Mesenchymal stem cell of Wharton's jelly (primary cell): ENCODE measurements around a stretch of chr13.

- CAGE, long polyA plus RNA, result no peak
Observed at GRCh38 chr13:33800248-33800720, 17.7 kb upstream of the RFC3 start.

GRCh38 chr13:33968751-33969437 is 150.9 kb downstream of the RFC3 start:
- CAGE, long polyA plus RNA, result no peak

DNA sequence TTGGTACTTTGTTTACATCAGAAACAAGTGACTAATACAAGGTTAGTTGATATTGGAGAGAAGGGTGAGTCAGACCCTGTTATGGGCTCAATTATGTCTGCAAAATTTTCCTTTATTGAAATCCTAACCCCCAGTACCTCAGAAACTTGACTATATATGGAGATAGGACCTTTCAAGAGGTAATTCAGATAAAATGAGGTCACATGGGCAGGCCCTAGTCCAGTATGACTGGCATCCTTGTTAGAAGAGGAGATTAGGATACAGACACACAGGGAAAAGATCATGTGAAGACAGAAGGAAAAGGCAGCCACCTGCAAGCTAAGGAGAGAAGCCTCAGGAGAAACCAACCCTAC is 226.8 kb downstream of the RFC3 start:
- CAGE, long polyA plus RNA, result no peak

- CAGE, long polyA plus RNA, result no peak
Observed at GRCh38 chr13:34347625-34348138, 529.7 kb downstream of the RFC3 start.

DNA sequence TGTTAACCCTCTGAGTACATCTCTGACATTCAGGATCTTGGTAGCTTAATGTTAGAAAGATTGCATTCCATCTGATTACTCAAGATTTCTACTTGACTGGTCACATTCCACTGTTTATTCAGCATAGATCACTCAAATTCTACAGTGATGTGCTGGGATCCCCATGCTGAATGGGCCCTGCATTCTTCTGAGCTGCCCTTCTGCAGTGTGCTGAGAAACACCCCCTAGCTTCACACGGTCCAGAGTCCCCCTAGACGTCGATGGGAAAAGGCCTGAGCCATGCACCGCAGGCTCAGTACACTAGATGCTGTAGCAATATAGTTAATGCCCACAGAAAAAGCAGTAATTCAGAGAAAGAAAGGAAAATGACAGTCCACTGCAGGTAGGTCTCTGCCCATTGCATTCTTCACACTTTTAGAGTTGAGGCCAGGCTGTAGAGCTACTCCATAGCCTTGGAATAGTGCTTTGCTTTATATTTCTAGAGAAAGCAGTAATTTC is 295.6 kb upstream of the MAB21L1 start:
- CAGE, long polyA plus RNA, result no peak

GRCh38 chr13:36028984-36029660 is 102.1 kb downstream of the DCLK1 start:
- CAGE, long polyA plus RNA, result no peak

DNA sequence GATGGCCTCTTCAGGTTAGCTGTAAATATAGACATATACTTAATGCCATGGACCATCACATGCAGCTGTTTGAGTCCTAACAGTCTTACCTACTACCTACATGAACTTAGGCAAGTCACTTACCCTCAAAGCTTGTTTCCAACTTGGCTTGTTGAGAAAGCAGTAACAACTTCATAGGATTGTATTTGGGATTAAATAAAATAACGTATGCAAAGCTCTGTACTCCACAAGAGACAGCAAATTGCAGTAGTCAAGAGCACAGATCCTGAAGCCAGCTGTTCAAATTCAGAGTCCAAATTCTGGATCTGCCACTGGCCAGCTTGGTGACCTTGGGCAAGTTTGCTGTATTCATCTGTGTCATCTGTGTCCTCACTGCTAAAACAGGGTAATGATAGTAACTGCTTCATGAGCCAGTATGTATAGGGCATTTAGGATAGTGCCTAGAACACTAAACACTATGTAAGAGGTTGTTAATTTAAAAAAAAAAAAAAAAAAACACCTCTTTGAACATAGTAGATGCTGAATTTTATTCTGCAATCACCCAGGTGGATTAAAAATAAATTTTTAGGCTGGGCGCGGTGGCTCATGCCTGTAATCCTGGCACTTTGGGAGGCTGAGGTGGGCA is 13.4 kb upstream of the SPART start:
- CAGE, long polyA plus RNA, result no peak

DNA sequence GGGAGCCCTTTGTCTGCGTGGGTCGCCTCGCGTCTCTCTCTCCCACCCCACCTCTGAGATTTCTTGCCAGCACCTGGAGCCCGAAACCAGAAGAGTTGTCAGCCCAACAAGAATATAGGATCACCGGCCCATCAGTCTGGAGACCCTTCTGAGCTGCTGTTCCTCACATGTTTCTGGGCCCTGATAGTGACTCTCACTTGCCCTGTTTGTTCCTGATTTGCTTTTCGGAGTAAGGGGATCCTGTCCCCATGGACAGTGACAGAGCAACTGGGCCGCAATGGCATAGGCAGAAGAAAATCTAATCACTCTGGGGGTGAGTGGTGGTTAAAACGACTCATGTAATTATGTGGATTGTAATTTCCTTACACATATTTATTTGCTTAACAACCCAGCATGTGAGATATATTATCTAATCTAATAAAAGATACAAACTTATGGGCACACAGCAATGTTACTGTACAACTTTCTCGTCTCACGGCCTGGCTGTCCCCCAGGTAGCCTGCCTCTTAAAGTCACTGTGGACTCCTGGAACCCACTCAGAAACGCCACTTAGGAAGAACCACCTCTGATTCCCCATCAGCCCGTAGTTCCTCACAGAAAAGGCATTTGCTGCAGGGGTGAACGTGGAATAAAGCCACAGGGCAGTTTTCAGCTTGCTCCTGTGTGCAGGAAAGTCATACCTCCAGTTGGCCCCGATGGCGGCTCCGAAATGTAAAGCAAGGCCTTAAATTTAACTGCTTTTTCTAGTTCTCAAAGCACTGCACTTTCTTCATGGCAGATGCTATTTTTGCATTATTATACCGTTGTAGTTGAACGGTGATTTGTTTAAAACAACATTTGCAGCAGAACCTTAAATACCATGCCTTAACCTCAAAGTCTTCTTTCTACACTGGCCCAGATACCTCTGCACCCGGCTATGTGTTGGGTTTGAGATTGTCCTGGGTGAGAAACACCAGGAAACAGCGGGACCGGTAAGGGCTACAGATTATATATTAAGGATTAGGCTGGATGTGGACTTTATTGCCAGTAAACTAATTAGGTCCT is 868 bp upstream of the SMAD9 start:
- CAGE, long polyA plus RNA, result no peak

- CAGE, long polyA plus RNA, result no peak
Observed at GRCh38 chr13:36998173-36999057, 725 bp downstream of the ALG5 start.

- CAGE, long polyA plus RNA, result no peak
Observed at GRCh38 chr13:37144003-37144233, 38.5 kb upstream of the CSNK1A1L start.

DNA sequence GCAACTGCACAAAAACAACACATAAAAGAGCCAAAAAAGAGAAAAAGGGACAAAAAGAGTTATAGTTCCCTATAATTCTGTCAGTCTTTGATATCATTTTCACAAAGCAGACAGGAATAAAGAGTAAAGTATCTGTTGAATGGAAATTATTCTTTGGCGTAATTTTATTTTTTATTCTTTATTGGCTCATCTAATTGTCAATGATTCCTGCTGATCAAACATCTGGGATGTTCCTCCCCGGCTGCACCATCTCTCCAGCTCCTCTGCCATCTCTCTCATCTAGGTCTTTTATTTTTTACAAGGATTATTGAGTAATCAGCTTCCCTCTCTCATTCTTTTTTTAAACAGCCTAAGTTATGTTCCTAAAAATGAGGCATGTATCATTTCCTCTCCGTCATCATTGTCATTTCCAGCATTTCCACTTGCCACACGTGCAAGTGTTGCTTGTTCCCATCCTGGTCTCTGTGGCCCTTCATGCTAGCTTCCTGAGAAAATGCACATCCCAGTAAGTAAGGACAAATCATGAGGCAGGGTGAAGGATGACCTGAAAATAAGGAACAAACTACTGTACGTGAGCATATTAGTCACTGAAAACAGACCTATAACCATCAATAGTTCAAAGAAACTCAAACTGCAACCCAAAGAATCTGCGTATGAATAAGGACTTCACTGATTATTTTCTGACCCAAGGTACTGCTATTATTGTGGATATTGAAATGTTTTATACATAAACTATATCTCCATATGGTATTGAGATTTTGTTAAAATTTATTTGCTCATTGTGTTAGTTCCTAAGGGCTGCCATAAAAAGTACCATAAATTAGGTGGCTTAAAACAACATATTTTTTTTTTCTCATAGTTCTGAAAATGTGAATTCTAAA is 102.8 kb upstream of the POSTN start:
- CAGE, long polyA plus RNA, result no peak

DNA sequence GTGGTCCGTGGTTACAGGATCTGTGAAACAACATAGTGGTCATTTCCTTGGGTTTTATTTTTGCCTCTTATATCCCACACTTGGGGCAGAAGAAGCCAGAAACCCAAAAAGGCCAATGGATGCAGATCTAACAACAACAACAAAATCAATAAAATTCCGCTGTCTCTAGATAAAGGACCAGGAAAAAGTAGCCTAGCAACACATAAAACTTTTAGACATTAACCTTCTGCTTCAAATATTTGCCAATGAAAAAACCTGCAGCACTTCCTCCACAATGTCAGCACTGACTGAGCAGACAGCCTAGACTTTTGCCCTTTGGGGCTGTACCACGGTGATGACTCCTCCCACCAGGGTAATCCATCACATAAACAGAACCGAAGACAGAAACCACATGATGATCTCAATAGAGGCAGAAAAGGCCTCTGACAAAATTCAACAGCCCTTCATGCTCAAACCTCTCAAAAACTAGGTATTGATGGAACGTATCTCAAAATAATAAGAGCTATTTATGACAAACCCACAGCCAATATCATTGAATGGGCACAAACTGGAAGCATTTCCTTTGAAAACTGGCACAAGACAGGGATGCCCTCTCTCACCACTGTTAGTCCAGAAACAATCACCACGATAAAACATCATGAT is 30.2 kb upstream of the TRPC4 start:
- CAGE, long polyA plus RNA, result no peak

GRCh38 chr13:38363465-38364071 is 13.9 kb downstream of the UFM1 start:
- CAGE, long polyA plus RNA, result no peak

DNA sequence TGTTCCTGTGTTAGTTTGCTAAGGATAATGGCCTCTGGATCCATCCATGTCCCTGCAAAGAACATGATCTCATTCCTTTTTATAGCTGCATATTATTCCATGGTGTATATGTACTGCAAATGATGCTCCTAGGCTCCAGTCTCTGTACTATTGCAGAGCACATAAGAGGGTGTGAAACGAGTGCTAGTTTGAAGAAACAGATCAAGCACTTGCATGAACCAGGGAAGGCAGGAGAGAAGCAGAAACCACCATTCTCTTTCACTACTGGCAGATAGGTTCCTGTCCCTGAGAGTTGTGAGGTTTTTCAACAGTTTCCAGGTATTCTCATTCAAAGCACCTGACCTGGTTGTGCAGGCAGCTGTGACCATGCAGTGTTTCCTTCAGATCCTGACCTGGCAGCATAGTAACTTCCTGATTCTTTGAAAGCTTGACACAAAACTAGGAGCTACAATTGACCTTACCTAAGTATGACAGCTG is 164.9 kb downstream of the UFM1 start:
- CAGE, long polyA plus RNA, result no peak

GRCh38 chr13:38697130-38697626 is 10.3 kb downstream of the FREM2 start:
- CAGE, long polyA plus RNA, result no peak

DNA sequence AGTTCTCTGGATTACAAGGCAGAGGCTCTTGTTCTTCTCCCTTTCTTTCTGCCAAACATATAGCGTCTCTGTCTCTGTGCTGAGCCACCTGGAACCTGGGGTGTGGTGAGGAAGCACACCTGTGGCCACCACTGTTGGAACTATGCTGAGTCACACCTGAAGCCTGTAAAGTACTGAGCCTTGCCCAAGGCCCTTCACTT is 127.5 kb downstream of the FREM2 start:
- CAGE, long polyA plus RNA, result no peak

DNA sequence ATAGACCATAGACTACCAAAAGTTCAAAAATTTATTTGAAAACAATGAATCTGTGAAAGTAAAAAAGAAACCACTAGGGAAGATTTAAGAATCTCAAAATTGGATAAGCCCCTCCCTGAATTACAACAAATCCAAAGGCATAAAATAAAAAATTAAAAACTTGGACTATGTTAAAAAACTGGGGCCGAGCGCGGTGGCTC is 58.1 kb downstream of the STOML3 start:
- CAGE, long polyA plus RNA, result no peak

- CAGE, long polyA plus RNA, result no peak
Observed at GRCh38 chr13:39006683-39006966, 16.0 kb upstream of the STOML3 start.

- CAGE, long polyA plus RNA, result no peak
Observed at GRCh38 chr13:39365015-39365742, 237.8 kb downstream of the LHFPL6 start.

DNA sequence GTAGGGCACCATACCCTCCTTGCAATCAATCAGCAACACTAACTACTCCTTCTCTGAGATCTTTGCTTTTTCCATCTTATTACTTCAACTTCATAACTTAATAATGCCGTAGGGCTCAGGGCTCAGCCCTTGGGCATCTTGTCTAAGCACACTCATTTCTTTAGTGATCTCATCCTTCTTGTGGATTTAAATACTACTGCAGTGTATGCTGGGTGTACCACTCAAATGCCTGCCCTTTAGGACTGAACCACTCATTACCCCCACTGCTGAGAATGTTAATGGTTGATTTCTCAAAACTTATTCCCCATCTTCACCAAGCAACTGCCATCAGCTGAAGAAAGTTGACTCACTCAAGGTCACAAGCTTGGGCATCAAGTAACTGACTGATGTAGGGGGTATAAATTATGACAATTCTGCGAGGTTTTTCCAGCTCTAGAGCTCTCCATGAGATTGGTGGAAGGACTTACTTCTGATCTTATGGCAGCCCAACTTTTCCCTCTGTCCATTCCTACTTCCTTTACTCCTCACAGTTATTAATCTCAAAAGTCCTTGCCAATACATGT is 173.0 kb downstream of the LHFPL6 start:
- CAGE, long polyA plus RNA, result no peak